ENCODE measurements around a stretch of chr9.

DNA sequence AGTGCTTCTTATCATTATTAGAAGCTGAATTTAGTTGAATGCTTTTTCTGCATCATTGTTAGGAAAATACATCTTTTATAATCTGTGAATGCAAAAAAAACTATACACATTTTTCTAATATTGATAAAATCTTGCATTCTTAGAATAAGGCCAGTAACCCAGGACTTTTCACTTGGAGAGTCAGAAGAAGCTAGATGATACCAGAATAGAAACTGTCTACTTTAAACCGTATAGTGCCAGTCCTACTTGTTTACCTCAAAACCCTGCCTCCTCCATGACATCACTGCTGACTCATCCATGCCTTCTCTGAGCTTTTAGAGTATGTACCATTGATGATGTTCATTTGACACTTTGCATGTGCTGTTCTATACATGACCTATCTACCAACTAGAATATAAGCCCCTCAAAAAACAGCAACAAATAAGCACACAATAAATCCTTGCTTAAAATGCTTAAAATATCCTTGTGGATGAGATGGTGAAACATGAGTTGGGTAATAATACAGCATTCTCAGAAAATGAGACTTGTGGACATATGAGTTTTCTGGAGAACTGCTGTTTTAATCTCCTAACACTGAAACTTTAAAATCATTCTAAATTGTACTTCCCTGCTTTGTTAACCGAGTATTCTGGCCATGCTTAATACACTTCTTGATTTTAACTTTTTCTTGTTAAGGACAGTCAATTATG lies 2.6 kb downstream of the CTNNAL1 start:
- RRBS, result no CpG with 5 or more reads among the region's 2 CpGs

DNA sequence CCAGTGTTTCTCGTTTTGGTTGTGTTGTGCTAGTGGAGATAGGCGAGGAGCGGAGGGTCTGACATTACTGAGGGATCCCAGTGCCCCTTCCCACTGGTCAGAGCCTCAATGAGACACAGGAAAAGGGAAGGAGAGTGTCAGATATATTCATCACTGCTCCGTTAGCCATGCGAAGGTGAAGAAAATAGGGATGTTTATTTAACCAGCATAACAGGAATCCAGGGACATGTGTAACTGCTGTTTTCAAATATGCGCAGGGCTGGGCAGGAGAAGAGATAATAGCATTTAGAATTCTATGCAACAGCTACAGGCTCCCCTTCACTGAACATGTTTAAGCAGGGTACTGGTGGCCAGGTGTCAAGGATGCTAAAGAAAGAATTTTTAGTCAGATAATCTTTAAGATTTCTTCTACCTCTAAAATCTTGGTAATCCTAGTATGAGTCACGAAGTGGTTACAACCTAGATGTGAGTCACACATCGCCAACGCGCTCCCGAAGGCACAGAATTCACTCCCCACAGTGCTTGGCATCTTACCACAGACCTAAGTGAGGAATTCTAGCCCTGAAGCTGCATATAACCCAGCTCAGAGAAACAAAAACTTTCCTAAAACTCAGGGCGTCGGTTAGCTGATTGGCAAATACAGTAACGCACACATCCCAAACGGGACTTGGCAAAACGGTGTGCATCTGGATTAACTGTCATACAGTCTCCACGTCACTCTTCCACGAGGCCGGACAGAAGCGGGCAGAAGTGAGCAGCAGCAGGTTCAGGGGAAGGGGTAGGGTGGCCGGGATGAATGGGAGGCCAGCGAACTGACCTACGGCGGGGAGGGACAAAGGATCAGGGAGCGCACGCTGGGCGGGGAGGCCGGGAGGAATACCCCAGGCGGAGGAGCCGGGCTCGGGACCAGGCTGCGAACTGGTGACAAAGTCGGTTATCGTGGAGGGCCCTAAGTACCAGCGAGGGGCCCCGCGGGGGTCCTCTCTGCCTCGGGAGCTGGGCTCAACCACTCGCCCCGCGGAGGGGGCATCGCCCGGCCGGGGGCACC lies 1.0 kb downstream of the CTNNAL1 start:
- RRBS, result 4% methylated on average over 9 of the region's 44 CpGs

DNA sequence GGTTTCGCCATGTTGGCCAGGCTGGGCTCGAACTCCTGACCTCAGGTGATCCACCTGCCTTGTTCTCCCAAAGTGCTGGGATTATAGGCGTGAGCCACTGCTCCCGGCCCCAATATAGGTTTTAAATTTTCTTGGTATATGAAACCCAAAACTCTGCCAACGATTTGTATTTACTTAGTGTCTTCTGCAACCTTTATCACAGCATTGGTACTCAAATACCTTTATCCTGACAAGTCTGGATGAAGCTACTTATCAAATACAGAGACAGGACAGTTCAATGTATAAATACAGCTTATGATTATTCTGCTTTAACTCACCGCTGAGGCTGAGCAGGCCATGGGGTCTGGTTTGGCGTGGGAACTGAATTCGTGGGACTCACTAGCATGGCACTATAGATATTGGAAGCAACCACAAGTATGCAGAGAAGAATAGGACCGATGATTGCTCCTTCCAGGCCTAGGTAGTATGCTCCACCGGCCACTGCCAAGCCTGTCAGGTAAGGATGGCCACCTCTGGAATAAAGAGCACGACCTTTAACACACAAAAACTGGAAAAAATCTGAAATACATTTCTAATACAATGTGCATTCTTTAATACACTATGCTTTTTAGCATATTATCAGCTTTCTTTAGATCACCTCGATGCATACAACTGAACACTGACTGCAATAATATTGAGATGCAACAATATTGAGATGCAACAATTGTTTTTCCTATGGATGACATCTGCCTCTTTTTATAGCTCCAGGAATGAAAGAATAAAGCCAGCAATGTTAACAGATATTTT lies 19.9 kb upstream of the CTNNAL1 start:
- RRBS, result no CpG with 5 or more reads among the region's 12 CpGs

DNA sequence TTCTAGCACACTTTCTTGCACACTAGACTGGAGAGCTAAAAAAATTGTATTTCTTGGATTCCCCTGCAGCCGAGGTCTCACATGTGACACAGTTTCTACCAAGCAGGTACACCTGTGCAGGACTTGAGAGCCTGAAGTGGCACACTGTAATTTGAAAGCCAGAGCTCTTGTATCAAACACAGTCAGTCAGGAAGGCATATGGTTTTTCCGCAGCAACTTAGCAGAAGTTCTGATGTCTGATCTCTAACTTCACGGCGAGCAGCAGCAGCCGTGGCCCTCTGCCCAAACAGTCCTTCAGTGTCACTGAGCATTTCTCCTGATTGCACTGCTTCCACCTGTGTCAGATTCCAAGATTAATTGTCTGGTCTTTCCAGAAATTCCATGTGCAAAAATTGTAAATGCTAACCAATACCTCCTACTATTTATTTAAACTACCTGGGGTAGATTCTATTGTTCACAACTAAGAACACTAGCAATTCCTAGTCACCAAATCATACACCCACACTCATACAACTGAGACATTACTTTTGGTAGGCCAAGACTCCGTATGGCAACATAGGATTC lies 25.4 kb downstream of the TMEM245 start:
- RRBS, result no CpG with 5 or more reads among the region's 6 CpGs

- RRBS, result no CpG with 5 or more reads among the region's 2 CpGs
Observed at GRCh38 chr9:109099047-109099592, 20.6 kb downstream of the TMEM245 start.

- RRBS, result no CpG with 5 or more reads among the region's 10 CpGs
Observed at GRCh38 chr9:109253937-109254861, 66.7 kb downstream of the EPB41L4B start.

- RRBS, result no CpG with 5 or more reads among the region's 14 CpGs
Observed at GRCh38 chr9:109307296-109308005, 13.4 kb downstream of the EPB41L4B start.

GRCh38 chr9:109475405-109475956 lies 22.6 kb downstream of the PTPN3 start:
- RRBS, result 43% methylated on average over 3 of the region's 7 CpGs

GRCh38 chr9:109775575-109775895 lies 4.5 kb upstream of the PALM2AKAP2 start:
- RRBS, result no CpG with 5 or more reads among the region's 2 CpGs

DNA sequence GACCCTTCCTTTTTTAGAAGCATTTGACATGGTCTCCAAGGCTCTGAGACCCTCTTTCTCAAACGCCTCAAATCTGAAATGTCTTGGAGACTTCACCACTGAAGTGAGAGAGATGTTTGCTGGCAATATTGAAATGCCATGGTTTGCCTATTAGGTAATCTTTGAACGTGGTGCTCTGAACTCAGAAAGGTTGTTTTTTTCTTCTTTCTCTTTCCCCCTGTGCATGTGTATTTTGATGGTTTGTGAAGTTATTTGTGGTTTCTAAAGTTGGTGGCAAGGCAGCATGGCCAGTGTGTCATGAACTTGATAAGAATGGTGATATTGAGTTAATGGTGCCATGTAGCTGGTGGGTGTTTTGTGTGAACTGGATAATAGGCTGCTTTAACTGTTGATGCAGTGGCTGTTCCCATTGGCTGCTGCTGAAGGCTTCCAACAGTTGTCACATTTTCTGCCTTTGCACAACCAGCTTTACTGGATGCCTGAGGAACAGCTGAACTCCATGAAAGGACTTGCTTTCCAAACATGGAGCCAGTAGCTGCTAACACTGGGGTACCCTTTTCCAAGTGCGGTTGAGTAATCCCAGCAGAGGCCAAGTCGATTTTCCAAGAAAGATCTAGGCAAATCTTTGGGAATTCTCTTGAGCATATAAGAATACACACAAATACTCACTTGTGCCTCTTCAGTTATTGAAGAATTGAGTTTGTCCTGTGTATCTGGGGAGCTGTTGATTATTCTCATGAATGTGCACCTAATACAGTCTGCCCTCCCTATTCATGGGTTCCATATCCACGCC lies 1.8 kb downstream of the PALM2AKAP2 start:
- RRBS, result no CpG with 5 or more reads among the region's 5 CpGs

GRCh38 chr9:109817199-109817435 lies 37.1 kb downstream of the PALM2AKAP2 start:
- RRBS, result no CpG with 5 or more reads among the region's 1 CpG

DNA sequence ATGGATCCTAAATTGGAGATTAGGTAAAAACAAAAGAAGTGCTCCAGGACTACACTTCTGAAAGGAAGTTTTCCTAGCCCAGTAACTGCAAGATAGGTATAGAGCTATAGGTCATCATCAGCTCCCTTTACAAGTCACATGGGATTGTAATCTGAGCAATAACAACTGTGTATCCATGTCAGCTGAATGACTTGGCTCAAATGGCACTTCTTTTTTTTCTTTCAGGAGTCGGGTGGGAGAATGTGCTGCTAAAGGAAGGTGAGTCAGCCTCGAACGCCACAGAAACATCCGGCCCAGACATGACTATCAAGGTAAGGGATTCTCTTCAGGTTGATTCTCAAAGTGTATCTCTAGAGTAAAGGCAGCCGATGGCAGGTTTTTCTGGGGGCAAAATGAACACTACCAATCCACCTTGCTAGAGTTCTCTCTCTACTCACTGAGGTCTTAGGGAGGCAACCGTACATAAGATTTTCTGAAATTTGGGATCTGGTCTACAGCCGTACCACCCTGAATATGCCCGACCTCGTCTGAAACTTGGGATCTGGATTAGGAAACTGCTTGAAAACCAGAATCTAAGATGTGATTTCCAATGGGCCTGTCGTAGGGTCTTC lies 192.1 kb downstream of the C9orf152 start:
- RRBS, result no CpG with 5 or more reads among the region's 10 CpGs

GRCh38 chr9:110029257-110030048 lies 178.5 kb downstream of the C9orf152 start:
- RRBS, result no CpG with 5 or more reads among the region's 4 CpGs

DNA sequence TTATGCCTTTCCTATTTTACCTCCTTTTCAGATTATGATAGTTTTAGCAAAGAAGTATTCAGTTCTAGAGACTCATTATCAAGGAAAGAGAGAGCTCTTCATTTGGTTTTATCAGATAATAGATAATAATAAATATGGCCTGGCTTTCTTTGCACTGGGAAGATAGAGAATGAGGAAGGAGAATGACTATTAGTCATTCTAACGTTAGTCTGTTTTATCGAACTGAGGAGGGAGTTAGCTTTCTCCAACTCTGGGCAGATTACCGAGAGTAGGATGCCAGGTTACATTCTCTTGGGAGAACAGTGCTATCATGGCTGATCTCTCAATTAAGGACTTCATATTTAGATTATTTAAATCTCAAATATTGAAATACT lies 141.1 kb downstream of the C9orf152 start:
- RRBS, result no CpG with 5 or more reads among the region's 3 CpGs

GRCh38 chr9:110169109-110169961 lies 38.6 kb downstream of the C9orf152 start:
- RRBS, result no CpG with 5 or more reads among the region's 9 CpGs

- RRBS, result no CpG with 5 or more reads among the region's 13 CpGs
Observed at GRCh38 chr9:110220614-110221385, 12.8 kb upstream of the C9orf152 start.

DNA sequence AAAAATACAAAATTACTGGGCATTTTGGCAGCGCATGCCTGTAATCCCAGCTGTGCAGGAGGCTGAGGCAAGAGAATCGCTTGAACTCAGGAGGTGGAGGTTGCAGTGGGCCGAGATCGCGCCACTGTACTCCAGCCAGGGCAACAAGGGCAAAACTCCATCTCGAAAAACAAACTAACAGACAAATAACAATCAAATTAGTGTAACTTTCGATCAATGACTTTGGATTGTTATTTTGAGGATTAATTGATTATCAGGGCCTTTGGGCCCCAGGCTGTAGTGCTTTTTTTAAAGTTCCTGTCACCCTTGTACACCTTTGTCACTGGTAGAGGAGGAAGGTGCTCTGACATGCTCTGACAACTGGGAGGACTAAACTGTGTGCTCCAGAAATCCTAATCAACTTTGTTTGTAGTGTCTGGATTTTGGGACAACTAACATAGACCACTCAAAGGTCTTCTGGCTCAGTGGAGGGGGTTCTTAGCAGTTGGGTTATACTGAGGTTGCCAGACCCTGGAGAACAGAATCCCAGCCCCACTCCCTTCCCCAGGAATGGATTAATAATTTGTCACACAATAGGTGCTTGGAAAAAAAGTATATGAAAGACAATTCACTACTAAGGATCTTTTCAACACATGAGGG lies 1.8 kb downstream of the TXN start:
- RRBS, result no CpG with 5 or more reads among the region's 7 CpGs

- RRBS, result no CpG with 5 or more reads among the region's 4 CpGs
Observed at GRCh38 chr9:110476978-110477561, 102.5 kb downstream of the SVEP1 start.

DNA sequence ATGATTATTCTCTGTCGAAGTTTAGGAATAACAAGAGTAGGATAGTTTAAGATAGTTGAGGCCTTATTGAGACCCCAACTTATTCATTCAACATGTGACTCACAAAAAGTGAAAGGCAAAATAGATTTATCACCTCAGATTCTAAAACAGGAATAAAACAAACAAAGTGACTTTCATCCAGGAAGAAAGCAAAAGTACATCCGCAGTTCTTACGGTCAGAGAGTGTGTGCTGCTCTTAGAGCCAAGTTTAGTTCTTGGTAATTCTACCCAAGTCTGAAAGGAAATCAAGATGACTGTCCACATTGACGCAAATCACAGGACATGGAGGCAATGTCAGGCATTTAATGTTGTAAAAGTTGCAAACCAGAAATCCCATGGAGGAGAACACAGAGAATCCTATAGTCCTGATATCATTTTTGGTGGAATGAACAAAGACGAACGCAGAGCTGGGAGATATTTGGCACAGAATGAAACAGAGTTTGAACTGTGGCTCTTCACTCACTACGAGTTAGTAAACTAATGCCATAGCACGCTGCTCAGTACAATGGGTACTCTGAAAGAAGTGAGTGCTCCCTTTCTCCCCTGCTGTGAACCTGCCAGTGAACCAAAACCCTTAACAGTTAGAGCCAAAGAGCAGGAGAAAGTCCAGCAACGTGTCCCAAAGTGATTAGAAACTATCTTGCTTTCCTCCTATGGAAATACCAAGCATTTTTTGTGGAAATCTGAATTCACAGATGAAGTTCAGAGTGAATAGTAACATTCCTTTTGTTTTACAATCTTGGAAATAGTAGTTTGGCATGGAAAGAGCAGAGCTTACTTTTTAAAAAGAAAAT lies 74.2 kb downstream of the MUSK start:
- RRBS, result no CpG with 5 or more reads among the region's 9 CpGs

Measured in islet of Langerhans (tissue), 1 donor.